HT-29 (cell line): ENCODE data around the genes RNPS1 and ZG16B.

DNA sequence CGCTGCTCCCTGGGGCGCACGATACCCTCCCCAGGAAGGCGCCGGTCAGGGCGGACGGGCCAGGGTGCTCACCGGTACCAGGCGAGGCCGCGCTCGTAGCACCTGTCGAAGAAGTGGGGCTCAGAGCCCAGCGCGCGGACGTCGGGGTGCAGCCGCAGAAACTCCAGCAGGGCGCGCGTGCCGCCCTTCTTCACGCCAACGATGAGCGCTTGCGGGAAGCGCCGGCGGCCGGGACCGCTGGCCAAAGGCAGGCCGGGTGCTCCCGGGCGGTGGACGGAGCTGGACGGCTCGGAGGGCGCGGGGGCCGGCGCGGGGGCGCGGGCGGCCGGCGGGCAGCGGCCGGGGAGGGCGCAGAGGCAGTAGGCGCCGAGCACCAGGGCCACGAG lies 383 bp downstream of the HS3ST6 start:
- RAMPAGE, long total RNA = no peak

DNA sequence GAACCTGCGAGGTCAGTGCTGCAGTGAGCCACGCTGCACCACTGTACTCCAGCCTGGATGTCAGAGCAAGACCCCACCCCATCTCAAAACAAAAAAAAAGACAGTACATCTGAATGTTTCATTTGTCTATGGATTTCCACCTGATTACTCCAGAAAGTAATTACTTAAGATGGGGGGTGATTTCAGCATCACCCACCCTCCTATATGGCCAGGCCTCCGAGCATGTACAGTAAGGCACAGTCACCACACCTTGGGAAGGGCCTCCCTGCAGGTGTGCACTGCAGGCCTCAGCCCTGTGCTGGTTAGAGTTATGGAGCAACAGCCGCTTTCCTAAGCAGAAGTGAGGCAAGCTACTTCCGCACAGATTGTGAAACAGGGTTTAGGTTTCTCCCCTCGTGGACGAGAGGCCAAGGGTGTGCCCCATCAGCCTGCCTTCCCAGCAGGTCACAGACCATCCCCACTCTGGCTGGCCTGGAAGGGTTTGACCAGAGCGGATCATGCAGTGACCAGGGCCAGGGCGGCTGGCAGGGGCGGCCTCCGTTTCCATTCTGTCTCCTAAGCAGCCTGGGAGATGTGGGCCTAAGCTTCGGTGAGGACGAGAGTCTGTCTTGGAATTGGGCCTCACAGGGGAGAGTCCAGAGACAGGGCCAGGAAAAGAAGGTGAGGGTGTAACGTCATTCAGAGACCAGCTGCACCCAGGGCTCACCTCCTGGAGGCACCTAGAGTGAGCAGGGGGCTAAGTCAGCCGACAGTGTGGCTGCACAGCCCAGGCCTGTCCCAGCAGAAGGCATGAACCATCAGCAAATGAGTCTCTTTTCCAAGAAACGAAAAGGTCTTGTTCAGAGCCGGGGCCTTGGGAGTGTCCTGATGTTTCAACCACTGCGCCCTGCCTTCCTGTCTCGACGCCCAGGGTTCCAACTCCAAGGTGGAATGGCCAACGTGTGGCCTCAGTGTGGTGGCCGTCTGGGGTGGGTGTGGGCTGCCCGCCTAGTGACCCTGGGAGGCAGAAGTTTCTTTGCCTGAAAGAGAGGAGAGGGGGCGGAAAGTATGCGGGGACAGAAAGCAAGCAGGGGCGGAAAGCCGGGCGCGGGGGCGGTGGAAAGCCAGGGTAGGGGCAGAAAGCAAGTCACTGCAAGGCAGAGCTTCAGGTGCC lies 4.5 kb downstream of the MSRB1 start:
- RAMPAGE, long total RNA = no peak

DNA sequence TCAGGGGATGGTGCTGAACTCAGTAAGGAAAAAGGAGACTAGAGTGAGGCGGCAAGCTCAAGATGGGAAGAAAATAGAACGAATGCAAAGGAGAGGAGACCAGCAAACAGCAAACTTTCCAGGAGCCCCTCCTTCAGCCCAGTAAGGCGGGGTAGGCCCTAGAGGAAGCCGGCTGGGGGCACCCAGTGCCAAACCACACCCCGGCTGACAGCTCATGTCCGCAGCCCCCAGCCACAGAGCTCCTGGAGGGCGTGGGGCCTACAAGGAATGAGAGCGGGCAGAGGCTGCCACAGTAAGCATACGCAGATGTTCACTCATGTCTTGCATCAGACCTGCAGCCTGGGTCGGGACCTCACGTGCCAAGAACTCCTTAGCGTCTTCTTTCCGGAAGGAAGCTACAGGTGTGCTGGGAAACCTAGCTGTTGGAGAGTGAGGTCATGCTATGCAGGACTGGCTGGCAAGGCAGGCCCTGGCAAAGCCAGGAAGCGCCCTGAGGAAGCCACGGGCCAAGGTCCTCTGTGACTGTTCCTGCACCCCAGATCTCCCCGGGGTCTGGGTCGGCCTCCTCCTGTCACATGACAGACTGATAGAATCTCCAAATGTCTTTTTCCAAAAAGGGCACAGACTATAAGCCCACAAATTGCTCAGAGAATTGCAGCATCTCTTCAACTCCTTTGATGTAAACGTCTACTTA lies 11.6 kb upstream of the NPW start:
- RAMPAGE, long total RNA = no peak

GRCh38 chr16:2030815-2031799 lies 4.4 kb downstream of the NHERF2 start:
- RAMPAGE, long total RNA = no peak

- RAMPAGE, long total RNA = no peak
Observed at GRCh38 chr16:2036123-2036679, 9.5 kb downstream of the NHERF2 start.

DNA sequence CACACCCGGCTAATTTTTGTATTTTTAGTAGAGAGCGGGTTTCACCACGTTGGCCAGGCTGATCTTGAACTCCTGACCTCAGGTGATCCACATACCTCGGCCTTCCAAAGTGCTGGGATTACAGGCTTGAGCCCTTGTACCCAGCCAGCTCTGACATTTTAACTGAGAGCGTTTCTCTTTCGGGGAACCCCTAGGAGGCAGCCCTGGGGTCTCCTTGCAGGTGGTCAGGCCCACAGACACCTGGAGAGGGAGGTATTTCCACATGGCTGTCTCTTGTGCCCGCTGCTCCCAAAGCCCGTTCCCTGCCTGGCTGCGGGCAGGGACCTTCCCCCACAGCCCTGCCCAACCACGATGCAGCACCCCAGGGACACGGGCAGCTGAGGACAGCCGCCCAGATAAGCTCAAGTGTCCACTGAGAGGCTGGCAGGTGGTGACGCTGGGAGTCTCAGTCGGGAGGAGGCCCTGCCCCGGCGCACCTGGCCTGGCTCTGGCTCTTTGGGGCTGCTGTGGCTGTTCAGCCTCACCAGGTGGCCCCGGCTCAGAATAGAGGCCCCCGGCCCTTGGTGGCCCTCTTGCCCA lies 5.6 kb downstream of the NTHL1 start:
- RAMPAGE, long total RNA = no peak

GRCh38 chr16:2124584-2125636 lies 10.8 kb downstream of the PKD1 start:
- RAMPAGE, long total RNA = no peak

GRCh38 chr16:2125956-2126993 lies 9.4 kb downstream of the PKD1 start:
- RAMPAGE, long total RNA = no peak

- RAMPAGE, long total RNA = no peak
Observed at GRCh38 chr16:2195401-2195932, 938 bp downstream of the CASKIN1 start.

DNA sequence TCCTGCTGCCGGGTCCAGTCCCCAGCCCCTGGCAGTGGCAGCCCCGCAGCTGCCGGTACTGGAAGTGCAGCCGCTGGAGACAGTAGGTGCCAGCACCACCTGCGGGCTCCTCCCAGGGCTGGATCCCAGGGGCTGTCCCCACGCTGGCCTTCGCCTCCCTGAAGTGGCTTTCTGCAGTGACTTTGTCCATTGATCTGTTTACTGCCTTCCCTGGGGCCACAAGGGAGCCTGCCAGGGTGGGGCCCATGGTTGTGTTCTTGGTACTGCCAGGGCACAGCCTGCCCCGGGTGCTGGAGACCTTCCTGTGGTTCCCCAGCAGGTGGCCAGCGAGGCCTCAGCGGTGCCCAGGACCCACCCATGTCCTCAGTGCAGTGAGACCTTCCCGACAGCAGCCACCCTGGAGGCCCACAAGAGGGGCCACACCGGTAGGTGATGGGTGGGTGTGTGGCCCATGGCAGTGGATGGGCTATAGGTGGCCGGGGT lies 2.6 kb upstream of the DNASE1L2 start:
- RAMPAGE, long total RNA = no peak

GRCh38 chr16:2262134-2262866 lies 5.6 kb downstream of the RNPS1 start:
- RAMPAGE, long total RNA = no peak

- RAMPAGE, long total RNA = start-site peak on the minus strand at chr16:2268090-2268114, 124 and 106 reads in 2 replicates
Observed at GRCh38 chr16:2267463-2268273, at the start of gene RNPS1. Gene RNPS1 (minus strand): TSS chr16:2268126.

- RAMPAGE, long total RNA = no peak
Observed at GRCh38 chr16:2428034-2429298, 781 bp upstream of the CCNF start.

DNA sequence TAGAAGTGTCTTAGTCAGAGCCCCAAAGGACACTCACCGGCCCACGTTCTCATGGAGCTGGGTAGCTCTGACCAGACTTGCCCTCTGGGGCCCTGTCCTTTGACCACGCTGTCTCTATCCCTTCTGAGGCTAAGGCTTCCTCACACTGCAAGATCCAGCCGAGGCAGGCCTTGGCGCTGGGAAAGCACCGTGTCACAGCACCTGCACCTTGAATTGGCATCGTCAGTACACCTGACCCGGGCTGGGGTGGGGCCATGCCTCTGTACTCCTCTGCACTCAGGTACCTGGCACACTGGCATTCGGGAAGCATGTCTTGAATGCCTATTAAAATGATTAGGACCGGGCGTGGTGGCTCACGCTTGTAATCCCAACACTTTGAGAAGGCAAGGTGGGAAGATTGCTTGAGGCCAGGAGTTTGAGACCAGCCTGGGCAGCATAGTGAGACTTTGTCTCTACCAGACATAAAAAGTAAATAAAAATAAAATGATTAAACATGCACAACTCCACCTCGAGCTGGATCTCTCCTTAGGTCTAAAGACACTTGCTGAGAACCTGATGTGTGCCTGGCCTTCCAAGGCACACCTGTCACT lies 6.1 kb downstream of the TBC1D24 start:
- RAMPAGE, long total RNA = no peak

GRCh38 chr16:2486967-2487506 lies 12.1 kb downstream of the TBC1D24 start:
- RAMPAGE, long total RNA = no peak

DNA sequence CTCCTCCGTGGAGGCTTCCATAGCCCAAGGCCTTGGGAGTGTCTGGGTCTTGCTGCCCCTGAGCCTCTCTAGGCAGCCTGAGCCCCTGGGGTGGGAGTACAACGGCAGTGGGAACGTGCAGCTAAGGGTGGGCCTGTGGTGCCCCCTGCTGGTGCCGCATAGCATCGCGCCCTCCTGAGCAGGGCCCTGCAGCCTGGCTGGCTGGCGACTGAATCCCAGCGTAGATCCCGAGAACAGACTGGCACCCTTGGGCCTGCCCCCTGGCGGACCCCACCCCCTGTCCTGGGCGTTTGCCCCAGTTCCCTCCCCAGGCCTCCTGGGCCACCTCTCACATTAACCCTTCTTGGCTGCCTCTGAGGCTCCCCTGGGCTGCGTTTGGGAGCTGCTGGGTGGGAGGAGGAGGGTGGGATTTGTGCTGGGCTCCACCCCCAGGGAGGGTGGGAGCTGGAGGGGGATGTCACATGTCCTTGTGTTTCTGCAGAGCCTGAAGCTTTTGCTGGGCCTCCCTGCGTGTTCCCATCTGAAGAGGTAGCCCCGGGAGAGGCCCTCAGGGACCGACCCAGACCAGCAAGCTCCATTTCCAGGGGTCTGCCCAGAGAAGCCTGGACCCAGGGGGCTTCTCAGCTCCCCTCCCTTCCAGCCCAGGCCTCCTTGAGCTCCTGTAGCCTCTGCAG lies 12.4 kb upstream of the ATP6V0C start:
- RAMPAGE, long total RNA = no peak

DNA sequence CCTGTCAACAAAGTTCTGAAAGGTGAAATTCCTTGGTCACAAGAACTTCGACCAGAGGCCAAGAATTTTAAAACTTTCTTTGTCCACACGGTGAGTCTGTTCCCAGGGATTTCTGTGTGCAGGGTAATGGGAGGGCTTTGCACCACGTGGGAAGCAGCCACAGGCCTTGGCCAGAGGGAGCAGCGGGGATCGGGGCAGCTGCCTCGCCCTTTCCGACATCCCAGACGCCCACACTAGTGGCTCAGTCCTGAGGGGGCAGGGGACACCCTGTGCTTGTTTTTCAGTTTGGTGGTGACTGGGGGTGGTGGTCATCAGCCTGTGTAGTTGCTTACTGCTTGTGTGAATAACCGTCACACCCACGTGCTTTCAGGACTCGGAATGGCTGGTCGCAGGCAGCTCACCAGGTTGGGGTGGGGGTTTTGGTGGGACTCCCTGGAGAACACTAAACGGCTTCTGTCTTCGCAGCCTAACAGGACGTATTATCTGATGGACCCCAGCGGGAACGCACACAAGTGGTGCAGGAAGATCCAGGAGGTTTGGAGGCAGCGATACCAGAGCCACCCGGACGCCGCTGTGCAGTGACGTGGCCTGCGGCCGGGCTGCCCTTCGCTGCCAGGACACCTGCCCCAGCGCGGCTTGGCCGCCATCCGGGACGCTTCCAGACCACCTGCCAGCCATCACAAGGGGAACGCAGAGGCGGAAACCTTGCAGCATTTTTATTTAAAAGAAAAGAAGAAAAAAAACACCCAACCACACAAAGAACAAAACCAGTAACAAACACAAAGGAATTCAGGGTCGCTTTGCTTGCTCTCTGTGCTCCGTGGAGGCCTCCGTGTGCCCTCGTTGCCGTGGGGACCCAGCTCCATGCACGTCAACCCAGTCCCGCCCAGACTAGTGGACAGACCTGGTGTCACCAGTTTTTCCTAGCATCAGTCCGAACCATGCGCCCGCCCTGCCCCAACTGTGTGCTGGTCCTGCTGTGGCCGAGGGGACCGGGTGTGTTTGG lies 59.7 kb downstream of the PDPK1 start:
- RAMPAGE, long total RNA = no peak

DNA sequence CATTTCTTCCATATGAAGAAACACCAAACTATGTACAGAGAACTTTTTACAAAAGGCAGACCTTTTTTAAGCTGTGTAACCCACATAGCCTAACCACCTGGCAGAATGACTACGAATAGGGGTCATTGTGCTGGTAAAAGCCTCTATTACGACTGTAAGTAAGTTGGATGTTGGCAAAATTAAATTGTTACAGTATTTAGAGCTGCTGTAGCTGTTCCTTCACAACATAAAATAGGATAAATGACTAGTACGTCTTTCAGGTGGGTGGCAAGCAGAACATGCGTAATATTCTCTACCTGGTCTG lies 64.6 kb downstream of the PDPK1 start:
- RAMPAGE, long total RNA = no peak

- RAMPAGE, long total RNA = no peak
Observed at GRCh38 chr16:2768723-2769390, 8.2 kb downstream of the ELOB start.

DNA sequence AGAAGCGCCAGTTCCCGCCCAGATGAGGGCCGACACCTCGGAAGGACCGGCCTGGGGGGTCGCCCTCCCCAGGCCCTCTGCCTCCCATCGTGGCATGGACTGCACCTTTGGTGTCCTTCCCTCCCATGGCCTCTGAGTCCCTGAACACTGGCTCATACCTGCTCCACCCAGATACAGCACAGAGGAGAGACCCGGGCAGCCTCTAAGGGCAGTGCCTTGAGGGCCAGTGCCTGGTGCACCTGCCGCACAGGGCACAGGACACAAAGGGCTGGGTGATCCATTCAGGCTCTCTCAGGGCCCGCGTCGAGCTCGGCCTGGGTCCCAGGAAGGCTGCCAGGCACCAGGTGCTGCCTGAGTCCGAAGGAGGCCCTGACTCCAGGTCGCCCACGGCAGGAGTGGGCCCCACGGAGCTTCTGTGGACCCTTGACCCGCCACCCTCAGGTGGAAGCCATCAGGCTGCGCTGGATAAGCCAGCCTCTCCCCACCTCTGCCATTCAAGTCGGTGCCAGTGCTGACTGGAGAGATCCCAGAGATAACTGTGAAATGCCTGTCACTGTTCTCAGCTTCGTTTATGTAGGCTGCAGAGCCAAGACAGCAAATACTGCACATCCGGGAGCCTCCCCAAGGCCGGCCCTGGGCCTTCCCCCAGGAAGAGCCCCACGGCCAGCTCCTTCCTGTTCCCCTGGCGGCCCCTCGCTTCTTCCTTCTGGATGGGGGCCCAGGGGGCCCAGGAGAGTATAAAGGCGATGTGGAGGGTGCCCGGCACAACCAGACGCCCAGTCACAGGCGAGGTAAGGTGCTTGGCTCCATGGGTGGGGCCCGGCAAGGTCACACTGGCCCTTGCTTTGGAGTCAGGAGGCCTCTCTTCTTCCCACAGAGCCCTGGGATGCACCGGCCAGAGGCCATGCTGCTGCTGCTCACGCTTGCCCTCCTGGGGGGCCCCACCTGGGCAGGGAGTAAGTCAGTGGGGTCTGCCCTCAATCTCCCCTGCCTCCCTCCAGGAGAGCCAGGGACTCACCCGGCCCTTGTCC lies at the start of gene ZG16B:
Gene ZG16B (plus strand): TSS at position 766 of the 1,031 bp plus-strand sequence.
- RAMPAGE, long total RNA = no peak